ENCODE results near the genes TSPAN6, BEX4, TCEAL9, BEX3, TCEAL1 and SERPINA7.

- PRO-cap, result no peak
Measured at GRCh38 chrX:97013411-97014056, 129.8 kb downstream of the RPA4 start.

- PRO-cap, result no peak
Measured at GRCh38 chrX:100593505-100593748, 8.7 kb downstream of the TNMD start.

- PRO-cap, result no peak
Measured at GRCh38 chrX:100593749-100594190, 9.0 kb downstream of the TNMD start.

DNA sequence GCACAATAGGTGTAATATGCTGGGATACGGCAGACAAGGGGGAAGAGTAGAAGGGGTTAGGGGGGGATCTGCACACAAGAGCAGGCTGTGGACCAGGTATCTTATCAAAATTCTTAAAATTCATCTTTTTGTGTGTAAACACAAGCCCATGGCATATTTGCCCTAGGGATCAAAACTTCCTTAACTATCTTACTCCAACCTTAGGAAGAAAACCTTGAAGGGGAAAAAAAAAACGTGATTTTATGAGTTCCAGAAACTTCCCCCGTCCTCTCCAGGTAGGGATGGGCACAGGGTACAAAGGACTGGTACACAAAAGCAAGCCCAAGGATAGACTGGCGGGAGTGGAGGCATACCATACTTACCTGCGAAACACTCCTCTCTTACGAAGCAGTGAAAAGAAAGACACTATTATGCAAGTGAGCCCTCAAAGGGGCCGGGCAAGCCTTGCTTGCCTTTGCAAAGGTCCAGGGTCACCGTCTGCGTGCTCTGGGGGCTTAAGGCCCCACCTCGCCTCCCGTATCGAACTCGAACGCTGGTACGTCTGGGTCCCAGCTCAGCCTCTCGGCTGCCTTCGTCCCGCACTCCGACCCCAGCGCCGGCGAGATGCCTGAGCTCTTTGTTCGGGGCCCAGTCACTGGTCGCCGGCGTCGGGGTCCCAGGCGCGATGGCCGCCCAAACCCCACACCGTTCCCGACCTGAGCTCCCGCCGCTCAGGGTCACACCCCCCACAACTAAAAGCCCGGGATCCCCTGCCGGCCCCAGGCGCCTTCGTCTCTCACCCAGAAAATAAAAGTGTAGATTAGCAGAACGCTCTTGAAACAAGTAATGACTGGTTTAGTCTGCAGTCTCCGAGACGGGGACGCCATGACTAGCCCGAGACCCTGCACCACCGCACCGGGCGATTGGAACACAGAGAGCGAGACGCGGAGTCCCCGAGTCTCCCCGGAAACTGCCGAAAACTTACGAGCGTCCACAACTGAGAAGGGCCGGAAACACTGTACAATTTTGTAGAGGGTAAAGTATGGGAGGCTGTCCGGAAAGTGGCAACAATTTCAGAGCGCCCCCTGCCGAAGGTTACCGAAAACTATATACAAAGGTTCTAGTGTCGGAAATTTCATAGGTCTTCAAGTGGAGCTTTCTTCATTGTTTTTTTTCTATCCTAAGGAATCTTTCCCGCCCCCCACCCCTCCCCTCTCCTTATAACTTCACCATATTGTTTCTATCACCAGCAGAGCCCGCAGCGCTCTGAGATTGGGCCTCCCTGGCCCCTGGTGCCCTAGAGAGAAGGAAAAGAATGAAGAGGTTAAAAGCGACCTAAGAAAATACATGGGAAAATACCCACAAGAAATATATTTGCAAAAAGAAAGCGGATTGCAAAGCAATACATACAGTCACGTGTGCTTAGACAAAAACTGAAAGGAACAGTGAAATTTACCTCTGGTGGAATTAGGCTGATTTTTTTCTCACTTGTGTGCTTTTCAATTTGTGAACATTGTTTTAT, at the start of gene TSPAN6:
Gene TSPAN6 (minus strand): TSS at position 978 of the 1,501 bp plus-strand sequence.
- PRO-cap, result unidirectional peak, minus-strand start at position 904 of the sequence; unidirectional peak, minus-strand start at position 997 of the sequence

DNA sequence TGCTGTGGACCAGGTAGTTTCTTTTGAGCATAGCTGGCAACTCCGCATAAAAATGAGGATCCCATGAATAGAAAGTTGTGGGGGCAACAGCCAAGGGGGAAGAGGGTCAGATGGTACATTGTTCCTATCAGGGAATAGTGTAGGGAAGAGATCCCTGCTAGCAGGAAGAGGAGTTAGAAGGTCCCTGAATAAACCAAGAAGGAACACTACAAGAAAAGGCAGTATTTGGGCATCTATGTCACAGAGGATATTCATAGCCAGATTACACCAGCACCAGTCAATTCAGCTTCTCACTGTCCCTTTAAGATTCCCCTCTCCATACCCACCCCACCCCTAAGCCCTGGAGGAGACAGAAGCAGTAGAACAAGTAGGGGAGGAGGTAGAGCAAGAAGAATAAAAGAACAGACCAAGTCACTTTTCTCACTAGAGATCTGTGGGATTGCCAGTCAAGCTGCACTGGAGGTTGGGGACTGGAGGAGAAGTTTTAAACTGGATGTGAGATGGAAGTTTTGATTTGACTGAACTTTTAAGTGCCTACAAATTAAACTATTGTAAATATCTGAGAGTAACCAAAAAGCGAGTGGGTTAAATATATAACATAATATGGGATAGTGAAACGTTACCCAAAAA, 9.3 kb upstream of the SYTL4 start:
- PRO-cap, result no peak

GRCh38 chrX:102906055-102906819, 30.8 kb upstream of the RAB40AL start:
- PRO-cap, result no peak

- PRO-cap, result bidirectional peak, plus-strand start at chrX:103215131, minus-strand start at chrX:103214979
Measured at GRCh38 chrX:103214707-103215405, at the start of gene BEX4. Gene BEX4 (plus strand): TSS chrX:103215108.

- PRO-cap, result no peak
Measured at GRCh38 chrX:103220864-103221393, 6.0 kb downstream of the BEX4 start.

DNA sequence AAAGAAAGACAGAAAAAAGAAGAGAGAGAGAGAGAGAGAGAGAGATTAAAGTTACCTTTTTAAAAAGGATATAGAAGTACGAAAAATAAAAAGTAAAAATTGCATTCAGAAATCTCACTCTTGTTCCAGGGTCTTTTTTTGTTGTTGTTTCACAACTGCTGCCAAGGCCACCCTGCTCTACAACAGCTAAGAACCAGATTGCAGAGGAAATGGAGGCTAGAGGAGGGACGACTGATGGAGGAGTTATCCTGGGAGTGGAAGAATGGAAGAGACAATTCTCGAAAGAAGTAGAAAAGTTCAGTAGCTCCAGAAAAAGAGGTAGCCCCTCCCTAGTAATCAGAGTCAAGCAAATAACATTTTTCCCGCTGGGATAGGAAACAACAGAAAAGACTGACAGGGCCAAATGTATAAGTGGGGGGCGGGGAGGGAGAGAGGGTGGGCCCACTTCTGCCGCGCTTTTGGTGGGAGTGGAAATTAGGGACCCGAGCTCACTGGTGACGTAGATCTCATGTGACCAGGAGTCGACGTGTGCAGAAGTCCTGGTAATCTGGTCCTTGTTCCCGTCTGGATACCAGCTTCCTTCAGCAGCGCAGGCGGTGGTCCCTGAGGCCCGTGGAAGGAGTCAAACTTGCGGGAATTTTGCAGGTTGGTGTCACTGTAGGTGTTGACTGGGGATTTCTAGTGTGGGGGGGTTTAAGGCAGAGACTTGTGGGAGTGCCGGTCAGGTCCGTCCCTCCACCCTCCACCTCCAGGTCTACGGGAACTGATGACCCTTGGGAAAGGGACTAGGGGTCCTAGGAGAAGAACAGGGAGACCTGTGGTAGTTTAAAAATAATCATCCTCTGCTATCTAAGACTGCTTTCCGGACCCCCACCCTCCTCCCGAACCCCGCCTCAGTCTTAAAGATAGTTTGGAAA, at the start of gene TCEAL9:
Gene TCEAL9 (plus strand): TSS at position 545 of the 917 bp plus-strand sequence.
- PRO-cap, result bidirectional peak, plus-strand start at position 545 of the sequence, minus-strand start at position 260 of the sequence

- PRO-cap, result bidirectional peak, plus-strand start at chrX:103376538, minus-strand start at chrX:103376376
Measured at GRCh38 chrX:103375923-103376698, at the start of gene BEX3. Gene BEX3 (plus strand): TSS chrX:103376538.

DNA sequence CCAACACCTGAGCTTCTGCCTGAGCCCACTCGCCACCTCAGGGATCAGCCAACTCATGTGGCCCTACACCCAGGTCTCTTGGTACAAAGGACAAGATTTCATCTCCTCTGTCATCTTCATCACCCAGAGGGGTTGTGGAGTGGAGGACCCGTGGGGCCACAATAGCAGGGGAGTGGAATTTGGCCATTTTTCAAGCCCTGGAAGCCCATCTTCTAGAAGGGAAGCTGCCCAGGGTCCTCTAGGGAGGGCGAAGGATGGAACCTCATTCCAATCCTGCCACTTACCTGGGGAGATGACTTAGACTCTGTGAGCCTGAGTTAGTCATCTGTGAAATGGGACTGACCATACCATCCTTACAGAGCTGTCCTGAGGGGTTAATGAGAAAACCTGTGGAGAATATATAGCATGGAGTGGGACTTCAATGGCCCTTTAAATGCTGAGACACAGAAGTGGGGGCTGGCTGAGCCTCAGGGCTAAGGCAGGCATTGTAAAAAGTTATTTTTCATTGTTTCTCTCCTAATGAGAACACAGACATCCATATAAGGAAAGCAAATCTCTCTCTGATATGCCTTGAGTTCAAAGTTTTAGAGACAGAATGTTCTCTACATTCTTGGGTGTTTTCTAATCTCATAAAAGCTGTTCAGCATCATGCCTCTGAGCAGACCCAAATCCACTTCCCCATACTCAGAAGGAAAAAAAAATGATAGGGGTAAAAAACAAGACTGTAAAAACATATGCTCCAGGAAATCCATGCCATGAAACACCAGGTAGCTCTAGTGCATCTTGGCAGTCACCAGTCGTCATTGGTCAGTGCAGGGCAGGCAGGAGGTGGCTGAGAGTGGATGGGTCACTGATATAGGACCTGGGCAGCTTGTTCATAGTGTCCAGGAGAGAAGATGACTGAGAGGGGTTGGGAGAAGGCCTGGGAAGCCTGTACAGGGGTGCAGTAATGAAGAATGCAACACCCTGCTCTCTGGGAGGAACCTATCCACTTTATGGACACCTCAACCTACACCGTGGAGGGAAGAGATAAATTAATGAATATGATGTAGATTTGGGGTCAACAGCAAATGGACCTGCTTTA, 16.8 kb upstream of the RAB40A start:
- PRO-cap, result no peak

- PRO-cap, result unidirectional peak, plus-strand start at chrX:103538991
Measured at GRCh38 chrX:103538374-103539273, 19.3 kb upstream of the RAB40A start.

DNA sequence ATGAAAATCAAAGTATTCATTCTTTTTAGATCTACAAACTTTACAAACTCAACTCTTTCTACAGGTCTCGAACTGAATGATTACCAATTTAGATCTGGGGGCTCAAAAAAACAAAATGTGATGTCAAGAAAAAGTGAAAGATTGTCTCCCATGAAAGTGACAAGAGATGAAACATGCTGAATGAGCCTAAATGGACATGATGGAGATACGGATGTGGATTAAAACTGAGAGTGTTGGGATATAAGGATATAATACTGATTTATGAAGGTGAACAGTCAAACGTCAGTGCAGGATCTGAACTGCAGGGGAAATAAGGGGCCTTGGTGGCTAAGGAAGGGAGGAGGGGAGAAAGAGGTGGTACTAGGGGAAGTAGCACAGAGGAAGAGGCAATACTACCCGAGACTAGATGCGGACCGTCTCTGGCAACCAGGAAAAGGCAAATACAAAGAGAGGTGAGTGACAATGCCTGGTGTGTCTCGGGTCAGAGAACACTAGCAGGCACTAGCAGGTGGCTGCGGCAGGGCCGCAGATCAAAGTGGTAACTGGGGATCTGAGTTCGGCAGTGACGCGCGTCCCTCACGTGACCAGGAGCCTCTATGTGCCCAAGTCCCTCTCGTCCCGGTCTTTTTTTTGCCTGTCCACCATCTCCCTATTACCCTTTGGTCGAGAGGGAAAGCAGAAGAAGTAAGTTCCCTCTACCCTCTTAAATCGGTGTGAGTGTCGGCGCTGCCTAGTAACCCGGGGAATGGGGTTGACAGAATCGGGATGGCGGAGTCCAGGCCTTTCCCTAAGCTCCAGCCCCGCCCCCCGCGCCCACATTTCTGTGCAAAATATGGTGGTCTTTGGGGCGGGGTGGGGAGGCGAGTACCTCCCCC, at the start of gene TCEAL1:
Gene TCEAL1 (plus strand): TSS at position 634 of the 875 bp plus-strand sequence.
- PRO-cap, result bidirectional peak, plus-strand start at position 624 of the sequence, minus-strand start at position 537 of the sequence

- PRO-cap, result no peak
Measured at GRCh38 chrX:103681395-103682561, 4.7 kb downstream of the MORF4L2 start.

DNA sequence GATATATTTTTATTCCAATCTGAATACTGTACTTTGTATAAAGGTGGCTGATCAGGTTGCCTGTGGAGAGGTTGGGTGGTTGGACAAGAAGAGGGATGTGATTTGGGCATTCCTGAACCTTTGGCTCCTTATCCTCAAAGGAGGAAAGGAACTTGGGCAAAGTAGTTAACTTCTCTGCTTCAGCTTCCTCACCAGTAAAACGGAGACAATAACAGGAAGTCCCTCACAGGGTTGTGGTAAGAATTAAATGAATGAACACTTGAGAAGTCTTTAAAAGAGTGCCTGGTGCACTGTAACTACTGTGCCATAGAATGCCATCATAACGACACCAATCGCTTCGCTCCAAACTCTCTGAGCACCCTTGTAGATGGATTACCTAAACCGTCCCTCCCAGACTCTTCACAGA, 10.5 kb downstream of the ZCCHC18 start:
- PRO-cap, result no peak

DNA sequence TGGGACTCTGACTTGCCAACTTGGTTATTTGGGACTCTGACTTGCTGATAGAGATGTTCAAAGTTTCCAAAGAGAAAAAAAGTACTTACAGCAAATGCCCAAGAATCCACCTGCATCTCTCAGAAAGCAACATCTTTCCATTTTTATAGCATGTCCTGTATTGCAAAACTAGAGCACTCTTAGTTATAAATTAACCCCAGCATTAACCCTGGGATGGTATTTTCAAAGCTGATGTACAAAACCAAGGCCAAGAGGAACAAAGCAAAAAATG, at the start of gene SERPINA7:
Gene SERPINA7 (minus strand): TSS at position 119 of the 271 bp plus-strand sequence.
- PRO-cap, result no peak

- PRO-cap, result no peak
Measured at GRCh38 chrX:106159553-106159946, 8.6 kb upstream of the PWWP3B start.

DNA sequence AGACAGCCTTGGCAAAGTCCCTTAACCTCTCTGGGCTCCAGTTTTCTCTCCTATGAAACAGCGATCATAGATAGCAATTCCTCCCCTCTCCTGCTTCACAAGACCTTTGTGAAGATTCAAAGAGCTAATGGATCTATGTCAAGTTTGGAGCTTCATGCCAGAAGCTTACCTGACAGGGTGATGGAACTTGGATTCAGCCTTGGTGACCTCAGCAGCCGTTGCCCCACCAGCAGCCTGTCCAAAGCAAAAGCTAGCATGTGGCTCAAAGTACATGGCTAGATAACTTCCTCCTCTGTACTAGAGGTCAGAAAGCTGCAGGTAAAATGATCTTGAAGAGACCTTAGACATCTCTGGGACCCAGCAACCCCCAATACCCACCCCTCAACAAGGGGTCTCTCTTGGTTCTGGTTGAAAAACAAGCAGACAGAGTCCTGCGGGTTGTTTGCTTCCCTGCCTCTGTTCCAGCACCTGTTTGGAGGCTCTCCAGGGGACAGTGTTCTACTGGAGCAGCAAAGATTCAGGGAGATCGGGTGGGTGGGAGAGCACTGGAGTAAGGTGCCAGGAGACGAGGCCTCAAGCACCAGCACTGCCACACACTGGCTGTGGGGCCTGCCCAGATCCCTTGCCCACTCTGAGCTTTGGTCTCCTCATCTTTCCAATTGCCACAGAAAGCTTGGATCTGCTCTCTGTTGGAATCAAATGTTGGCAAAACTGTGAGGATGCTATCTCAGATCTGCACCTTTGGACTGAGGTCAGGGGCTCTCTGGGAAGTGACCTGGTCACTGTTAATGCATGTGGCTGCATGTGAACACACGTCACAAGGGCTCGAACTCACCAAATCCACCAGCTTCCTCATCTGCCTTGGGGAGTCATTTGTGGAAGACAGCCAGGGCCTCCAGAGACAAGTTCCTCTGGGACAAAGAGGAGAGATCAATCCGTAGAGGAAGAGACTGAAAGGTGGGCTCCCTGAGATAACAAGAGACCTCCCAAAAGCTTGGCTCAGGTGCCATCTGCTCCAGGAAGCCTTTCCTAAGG, 1.5 kb downstream of the RIPPLY1 start:
- PRO-cap, result no peak

GRCh38 chrX:106940548-106941036, 20.4 kb downstream of the CLDN2 start:
- PRO-cap, result no peak

DNA sequence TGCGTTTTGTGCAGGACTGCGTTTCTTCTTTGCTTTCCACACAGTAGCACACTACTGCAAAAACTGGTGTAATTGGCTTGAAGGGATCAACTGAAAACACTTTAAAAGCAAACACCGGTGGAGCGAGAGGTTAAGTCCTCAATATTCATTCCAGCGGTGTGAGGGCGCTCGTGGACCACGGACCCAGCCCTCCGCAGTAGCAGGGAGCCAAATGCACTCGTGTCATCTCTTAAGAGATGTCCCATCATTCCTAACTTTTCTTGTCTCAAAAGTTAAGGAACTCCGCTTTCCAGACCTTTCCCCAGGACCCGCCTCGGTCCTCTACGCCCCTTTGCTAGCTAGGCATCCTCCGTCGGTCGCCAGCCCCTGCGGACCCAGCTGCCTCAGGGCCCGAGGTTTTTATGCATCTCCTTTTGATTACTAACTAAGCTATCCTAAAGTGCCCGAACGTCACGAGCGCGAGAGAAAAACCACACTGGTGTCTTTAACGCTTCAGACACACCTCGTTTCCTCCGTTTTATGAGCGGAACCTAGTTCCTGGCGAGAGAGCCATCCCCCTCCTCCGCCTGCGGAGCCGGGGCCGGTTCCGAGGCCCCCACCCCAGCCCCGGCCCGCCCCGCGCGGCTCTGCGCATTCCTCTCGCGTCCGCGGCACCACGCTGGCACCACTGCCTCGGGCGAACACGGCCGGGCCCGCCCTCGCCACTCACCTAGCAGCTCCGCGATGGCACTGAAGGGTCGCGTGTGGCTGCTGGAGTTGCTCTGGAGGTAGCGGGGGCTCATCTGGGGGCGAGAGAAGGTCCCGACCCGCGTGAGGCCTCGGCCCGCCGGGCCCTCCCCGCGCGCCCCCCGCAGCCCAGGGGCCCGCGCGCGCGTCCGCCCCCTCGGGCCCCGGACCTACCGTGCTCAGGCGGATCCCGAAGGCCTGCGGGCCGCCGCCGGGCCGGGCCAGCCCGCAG, 765 bp downstream of the MORC4 start:
- PRO-cap, result unidirectional peak, plus-strand start at position 196 of the sequence